NCI-H460 (cell line): ENCODE data around the genes MPEG1, MS4A6E, MS4A1 and PTGDR2.

DNA sequence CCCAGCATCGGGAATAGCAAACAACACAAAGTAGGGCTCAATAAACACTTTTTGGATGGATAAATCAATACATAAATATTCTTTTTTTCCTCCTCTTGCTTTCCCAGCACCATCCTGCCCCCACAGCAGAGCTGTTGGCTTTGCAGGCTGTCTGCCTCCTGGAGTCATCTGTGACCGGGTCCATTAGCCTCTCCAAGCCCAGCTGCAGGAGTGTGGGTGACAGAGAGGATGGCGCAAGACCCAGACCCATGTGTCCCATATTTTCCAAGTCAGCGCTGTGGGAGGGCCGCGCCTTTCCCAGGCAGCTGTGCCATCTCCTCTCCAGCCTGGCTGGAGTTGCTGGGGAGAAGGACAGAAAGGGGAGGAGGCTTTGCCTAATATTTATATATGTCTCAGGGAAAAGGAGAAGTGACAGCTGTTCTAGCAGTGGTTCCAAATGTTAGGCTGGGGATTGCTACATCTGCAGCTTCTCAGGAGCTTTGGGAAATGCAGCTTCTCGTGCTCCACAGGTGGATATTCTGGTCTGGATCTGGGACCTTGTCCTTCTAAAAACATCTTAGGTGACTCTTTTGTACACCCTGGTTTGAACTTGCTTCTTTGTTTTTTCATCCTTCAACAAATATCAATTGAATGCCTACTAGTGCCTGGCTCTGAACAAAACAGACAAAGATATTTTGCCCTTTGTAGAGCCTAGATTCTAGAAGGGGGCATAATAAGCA is 15.7 kb downstream of the DTX4 start:
RAMPAGE:
- cytosol, long total RNA, result no peak
- long total RNA, result no peak
- nucleus, long total RNA, result no peak

RAMPAGE:
- cytosol, long total RNA, result no peak
- long total RNA, result no peak
- nucleus, long total RNA, result no peak
Measured at GRCh38 chr11:59208788-59209247, 3.9 kb downstream of the MPEG1 start.

DNA sequence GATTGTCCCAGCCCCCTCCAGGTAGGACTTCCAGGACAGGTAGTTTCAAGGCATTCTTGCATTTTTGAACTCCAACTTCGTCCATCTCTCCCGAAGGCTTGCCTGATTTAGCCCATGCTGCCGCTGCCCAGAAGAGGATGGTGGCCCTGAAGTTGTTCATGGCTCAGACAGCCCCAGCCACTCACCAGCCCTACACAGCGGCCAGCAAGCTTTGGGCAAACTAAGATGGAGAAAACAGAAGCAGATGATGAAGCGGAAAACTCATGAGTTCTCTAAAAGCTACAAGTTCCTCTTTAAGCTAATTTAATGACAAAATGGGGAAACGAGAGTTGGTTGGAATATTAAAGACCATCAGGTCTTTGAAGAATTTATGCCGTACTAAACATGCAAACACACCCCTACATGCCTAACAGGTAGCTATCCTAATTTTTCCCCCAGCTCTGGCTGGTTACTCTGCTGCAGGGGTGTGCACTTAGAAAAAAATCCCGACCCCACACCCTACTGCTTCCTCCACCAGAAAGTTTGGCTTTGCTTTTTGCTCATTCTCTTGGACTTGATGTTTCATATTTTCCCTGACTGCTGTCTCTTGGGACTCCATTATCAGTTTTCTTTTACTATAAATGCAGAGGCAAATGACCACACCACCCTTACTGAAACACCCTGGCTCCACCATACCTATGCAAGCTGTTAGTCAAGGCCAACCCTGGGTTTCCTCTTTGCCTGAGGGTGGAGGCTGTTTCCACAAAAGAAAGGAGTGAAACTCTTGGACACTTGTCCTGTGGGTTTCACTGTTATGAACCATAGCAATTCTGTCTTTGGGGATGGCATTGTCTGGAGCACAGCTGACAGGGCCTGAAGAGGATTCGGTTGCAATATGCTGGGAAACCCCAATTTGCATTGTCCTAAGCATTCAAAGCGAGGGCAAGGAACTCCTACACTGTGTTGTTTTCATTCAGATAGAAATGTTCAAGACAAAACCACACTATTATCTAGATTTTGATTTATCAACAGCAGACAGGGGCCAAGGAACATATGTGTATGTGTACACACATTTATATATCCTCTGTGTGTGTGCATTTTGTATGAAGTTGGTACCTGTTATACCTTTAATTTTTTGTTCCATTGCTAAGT is at the start of gene MPEG1:
TSS of gene MPEG1 (minus strand) at position 222 of the 1,131 bp plus-strand sequence.
RAMPAGE:
- cytosol, long total RNA, result no peak
- long total RNA, result no peak
- nucleus, long total RNA, result no peak

DNA sequence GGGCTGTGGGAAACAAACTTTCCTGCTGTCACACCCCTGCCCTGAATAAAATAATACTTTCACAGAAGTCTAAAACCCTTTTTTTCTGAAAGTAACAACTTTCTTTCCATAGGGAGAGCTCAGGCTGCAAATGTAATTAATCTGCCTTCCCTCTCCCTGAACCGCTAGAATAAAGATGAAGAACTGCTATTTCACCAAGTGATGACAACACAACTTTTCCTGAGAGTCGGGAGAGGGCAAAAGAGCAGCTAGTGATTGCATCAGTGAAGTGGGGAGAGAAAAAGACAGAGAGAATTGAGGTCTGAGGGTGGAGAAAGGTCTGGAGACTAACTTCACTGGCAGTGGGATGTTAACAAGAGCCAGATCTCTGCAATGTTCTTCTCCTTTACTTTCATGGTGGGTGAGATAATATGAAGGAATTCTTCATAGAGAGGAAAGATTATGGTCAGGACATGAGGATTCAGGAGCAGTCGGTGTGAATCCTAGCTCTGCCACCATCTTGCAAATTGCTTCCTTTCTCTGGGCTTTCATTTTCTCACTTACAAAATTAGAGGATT is 10.9 kb upstream of the MPEG1 start:
RAMPAGE:
- cytosol, long total RNA, result no peak
- long total RNA, result no peak
- nucleus, long total RNA, result no peak

RAMPAGE:
- cytosol, long total RNA, result no peak
- long total RNA, result no peak
- nucleus, long total RNA, result no peak
Measured at GRCh38 chr11:59254191-59254667, 41.5 kb upstream of the MPEG1 start.

RAMPAGE:
- cytosol, long total RNA, result no peak
- long total RNA, result no peak
- nucleus, long total RNA, result no peak
Measured at GRCh38 chr11:59271814-59272458, 59.2 kb upstream of the MPEG1 start.

DNA sequence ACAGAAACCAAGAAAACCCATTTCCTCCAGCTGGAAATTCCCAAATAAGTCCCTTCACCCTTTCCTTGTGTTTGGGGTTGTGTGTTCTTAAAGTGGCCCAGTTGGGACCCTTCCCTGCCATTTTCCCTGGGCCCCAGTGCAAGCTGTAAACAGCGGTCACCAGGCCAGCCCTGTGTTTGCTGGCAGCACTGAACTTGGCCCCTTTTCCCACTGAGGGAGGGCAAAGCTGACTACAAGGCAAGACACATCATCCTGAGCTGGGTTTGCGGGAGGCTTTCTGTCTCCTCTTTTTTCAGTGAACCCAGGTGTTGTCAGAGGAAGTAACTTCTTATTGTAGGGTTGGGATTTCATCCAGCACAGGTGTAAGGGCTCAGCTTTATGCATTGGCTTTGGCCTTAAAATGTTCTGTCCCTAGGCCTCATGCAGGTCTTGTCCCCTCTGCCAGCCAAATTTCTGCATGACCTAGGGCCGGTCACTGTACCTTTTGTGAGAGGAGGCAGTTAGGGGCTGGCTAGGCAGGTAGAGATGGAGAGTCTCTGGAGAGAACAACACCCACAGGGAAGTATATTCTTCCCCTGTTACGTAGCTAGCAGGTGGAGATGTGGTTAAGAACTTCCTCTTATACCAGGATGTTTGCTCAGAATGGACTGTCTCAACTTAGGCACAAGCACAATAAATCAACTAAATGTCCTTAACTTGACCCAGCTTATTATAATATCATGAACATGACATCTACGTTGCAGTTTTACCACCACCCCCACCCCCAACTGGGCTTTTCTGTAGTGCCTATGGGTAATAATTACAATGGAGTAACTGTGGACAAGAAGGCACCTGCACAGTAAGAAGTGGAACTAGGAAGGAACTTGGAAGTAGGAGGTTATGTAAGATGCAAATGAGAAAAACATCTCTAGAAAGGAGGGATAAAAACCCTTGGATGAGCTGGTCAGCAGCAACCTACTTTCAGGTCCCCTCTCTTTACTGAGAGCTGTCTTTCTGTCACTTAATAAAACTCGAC is 60.5 kb upstream of the MPEG1 start:
RAMPAGE:
- cytosol, long total RNA, result no peak
- long total RNA, result no peak
- nucleus, long total RNA, result no peak

RAMPAGE:
- cytosol, long total RNA, result no peak
- long total RNA, result no peak
- nucleus, long total RNA, result no peak
Measured at GRCh38 chr11:59367208-59367470, 8.4 kb downstream of the OR5AN1 start.

DNA sequence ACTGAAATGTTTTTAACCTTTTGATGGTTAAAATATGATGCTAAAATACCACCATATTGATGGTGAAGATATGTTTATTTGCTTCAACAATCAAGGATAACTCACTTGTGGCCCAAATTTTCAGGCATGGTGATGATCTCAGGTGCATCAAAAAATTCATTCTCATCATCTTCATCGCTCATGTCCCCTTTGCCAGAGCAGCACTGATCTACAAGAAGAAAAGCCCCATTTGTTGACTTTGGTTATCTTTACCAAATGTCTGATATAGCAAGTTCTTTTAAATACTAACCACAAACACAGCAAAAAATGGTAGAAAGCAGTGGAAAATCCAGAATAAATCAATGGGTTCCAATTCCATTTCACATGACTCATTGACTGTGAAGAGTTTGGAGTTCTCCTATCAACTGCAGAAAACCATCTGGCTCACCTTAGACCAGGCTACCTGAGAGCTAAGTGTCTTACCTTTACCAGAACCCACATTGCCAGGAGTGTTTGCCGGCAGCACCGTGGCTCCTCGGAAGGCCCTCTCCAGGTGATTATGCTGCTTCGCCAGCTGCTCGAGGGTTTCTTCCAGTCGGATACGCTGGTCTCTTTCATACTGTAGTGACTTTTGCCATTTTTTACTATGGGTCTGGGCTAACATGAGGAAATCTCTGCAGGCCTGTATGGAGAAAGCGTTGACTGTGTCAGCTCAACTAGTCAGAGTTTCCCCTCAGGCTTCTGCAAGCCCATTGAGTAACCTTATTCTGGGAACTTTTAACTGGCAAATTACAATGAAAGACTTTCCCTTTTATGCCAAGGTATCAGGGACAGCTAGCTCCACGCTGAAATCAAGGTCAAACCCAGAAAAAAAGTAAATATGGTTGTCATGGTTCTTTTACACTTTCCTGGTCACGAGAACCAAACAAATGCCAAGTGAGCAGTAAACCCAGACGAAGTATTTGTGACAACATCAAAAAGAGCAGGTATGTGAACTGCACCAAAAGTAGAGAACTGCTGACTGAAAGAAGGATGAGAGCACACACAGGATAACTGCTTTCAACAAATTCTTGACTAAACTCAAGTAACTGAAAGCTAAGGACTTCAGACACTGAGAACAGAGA is 14.0 kb downstream of the OSBP start:
RAMPAGE:
- cytosol, long total RNA, result no peak
- long total RNA, result no peak
- nucleus, long total RNA, result no peak

GRCh38 chr11:60161165-60161536 is 21.7 kb downstream of the MS4A6A start:
RAMPAGE:
- cytosol, long total RNA, result no peak
- long total RNA, result no peak
- nucleus, long total RNA, result no peak

GRCh38 chr11:60222418-60222836 is 20.5 kb downstream of the MS4A4E start:
RAMPAGE:
- cytosol, long total RNA, result no peak
- long total RNA, result no peak
- nucleus, long total RNA, result no peak

GRCh38 chr11:60285324-60285792 is 4.9 kb downstream of the MS4A4A start:
RAMPAGE:
- cytosol, long total RNA, result no peak
- long total RNA, result no peak
- nucleus, long total RNA, result no peak

RAMPAGE:
- cytosol, long total RNA, result no peak
- long total RNA, result no peak
- nucleus, long total RNA, result no peak
Measured at GRCh38 chr11:60327060-60327383, at the start of gene MS4A6E. Gene MS4A6E (plus strand): TSS chr11:60327255.

GRCh38 chr11:60336645-60337290 is 9.7 kb downstream of the MS4A6E start:
RAMPAGE:
- cytosol, long total RNA, result no peak
- long total RNA, result no peak
- nucleus, long total RNA, result no peak

DNA sequence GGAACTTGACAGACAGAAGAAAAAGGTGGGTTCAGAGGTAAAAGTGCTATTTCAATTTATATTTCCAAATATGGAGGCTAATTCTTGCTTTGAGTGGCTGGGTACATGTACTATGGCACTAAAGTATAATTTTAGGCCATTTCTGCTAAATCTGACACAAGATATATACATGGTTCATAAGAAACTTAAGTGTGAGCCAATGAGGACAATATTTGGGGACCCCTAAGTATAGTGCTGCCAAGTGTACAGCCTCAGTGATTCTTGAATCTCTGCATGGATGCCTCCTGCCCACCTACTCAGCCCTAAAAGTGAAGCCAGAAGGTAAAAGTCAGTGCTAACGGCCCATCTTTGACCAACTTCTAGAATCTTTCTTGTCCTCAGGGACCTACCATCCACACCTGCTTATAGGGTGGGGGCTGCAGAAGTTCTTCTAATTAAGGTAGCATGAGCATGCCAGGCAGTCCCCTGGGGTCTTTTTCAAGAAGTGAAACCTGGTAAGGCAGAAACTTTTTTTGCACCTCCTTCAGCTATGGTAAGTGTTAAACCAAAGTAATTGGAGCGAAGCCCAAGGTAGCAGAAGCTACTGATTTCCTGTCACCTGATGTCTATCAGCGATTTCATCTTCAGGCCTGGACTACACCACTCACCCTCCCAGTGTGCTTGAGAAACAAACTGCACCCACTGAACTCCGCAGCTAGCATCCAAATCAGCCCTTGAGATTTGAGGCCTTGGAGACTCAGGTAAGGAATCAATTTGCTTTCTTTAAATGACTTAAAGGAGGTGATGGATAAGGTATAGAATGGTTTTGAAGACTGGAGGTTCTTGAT is at the start of gene MS4A1:
TSS of gene MS4A1 (plus strand) at position 642 of the 827 bp plus-strand sequence.
RAMPAGE:
- cytosol, long total RNA, result no peak
- long total RNA, result no peak
- nucleus, long total RNA, result no peak

GRCh38 chr11:60855796-60856242 is at the start of gene PTGDR2:
Gene PTGDR2 (minus strand): TSS chr11:60855950.
RAMPAGE:
- cytosol, long total RNA, result no peak
- long total RNA, result no peak
- nucleus, long total RNA, result no peak

DNA sequence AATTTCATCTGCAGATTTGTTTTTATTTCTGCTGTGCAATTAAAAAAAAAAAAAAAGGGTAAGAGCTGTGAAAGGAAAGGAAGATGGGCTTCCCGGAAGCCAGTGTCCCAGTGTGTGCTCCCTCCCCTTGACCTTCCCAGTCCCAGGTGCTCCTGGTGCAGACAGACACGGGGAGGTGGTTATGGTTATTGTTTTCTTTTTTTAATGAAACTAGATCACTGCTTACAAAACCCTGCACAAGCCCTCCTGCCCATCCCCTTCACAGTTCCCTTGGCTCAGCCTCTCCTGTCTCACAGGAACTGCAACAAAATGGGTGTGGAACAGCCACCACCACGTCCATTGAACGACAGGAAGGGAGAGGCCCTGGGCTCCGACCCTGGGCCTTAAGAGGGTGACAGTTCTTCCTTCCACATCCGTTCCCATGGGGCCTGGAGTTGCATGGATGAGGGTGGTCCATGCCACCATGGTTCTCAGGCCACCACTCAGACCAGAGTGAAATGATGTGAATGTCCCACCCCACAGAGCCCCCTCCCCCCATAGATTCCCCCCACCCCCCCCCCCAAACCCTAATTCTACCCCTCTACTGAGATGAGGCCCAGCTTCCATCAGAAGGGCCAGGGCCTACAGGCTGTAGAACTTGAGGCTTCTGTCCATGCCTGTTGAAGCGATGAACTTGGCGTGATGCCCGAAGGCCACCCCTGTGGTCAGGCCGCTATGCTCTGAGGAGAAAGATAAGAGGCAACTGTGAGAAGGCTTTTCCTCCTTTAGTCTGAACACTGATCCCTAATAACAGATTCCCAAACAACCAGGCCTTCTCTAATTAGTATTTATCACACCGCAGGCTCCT is 15.6 kb downstream of the PRPF19 start:
RAMPAGE:
- cytosol, long total RNA, result no peak
- long total RNA, result no peak
- nucleus, long total RNA, result no peak

GRCh38 chr11:60905392-60906258 is 760 bp downstream of the PRPF19 start:
RAMPAGE:
- cytosol, long total RNA, result no peak
- long total RNA, result no peak
- nucleus, long total RNA, result no peak

RAMPAGE:
- cytosol, long total RNA, result no peak
- long total RNA, result no peak
- nucleus, long total RNA, result no peak
Measured at GRCh38 chr11:60910859-60911475, 3.0 kb upstream of the TMEM109 start.

DNA sequence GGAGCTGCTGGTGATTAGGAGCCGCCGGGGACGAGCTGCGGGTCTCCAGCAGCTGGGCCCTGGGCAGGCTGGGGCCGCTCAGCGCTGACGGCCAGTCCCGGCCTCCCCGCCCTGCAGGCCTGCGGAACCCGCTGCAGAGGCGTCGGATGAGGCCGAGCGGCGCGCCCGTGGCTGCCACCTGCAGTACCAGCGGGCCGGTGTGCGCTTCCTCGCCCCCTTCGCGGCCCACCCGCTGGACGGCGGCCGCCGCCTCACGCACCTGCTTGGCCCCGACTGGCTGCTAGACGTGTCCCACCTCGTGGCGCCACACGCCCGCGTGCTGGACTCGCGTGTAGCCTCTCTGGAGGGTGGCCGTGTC is 10.1 kb downstream of the TMEM132A start:
RAMPAGE:
- cytosol, long total RNA, result no peak
- long total RNA, result no peak
- nucleus, long total RNA, result no peak